Temporal lobe (tissue), 2 donors: ENCODE results near the genes PAPOLG and REL.

- RAMPAGE, long total RNA: no peak
Observed at GRCh38 chr2:55425256-55426022, 5.8 kb upstream of the CCDC88A start.

DNA sequence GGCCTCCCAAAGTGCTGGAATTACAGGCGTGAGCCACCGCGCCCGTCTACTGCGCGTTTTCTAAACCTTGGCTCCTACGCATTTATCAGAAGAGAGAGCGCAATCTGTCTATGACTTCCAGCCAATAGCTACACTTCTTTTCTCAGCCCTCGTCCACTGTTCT lies 278 bp upstream of the CFAP36 start:
- RAMPAGE, long total RNA: no peak

DNA sequence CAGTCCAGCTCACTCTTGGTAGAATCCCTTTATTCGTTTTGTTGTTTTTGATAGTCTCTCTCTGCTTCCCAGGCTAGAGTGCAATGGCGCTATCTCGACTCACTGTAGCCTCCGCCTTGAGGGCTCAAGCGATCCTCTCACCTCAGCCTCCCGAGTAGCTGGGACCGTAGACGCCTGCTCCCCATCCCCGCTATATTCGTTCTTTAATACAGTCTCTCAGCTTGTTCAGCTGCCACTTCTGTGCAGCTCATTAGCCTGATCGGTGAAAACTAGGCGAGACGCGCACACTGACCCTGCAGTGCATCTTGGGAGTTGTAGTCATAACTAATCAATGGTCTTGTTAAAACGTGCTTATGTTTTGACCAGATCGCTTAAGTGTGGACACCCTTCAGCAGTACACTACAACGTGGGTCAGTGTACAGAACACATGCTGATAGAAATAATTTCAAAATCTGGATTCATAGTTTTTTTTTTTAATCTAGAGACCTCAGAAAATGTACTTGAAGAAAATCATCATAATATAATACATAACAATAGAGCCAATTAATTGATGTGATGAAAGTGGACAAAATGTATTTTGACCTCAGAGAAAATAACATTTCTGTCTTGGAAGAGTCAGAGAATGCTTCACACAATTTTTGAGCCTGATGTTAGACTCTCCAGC lies 1.3 kb upstream of the PPP4R3B start:
- RAMPAGE, long total RNA: no peak

DNA sequence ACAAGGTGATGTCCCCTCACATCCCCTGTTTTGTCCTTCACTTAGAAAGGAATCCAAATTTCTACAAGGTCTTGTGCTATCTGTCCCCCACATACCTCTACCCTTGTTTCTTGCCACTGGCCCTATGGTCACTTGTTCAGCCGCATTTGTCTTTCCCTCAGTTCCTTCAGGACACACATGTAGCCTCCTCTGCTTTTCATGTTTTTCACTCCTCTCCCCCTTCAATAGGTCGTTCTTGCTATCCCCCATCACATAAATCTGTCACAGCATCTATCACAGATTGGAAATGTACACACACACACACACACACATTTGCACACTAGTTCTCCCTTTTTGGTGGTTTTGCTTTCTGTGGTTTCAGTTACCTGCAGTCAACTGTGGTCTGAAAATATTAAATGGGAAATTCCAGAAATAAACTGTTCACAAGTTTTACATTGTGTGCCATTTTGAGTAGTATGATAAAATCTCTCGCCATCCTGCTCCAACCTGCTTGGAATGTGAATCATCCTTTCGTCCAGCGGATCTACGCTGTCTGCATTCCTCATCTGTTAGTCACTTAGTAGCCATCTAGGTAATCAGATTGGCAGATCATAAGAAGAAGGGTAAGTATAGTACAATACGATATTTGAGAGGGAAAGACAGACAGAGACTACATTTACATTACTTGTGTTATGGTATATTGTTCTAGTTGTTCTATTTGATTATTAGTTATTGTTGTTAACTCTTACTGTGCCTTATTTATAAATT lies 85.9 kb upstream of the PNPT1 start:
- RAMPAGE, long total RNA: no peak

GRCh38 chr2:56133799-56134014 lies 50.1 kb upstream of the CCDC85A start:
- RAMPAGE, long total RNA: no peak

GRCh38 chr2:56185190-56185618 lies 1.4 kb downstream of the CCDC85A start:
- RAMPAGE, long total RNA: no peak

DNA sequence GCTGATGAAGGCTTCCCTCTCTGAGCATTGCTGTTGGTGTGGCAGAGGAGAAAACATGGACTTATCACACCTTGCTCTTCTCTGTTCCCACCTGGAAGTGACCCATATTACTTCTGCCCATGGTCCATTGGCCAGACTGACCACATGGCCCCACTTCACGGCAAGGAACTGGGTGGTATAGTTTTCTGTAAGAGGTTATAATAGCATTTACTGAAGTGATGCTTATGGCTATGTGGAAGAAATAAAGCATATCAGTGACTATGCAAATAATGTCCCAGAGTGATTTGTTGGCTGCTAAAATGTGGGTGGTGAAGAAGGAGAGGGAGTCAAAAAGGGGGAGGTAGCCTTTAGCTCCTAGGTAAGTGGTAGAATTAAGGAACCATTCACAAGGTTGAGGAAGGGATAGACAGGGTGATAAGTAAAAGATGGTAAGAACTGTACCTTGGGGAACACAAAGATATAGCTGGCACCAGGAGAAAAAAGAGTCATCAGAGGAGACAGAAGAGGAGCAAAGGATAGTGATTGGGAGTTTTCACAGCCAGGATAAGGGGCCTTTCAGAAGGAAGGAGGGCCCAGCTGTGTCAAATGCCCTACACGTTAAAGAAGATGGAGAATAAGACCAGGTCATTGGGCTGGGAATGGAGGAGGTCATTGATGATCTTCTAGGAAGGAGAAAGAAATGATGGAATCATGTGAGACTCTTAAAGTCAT lies 71.4 kb downstream of the CCDC85A start:
- RAMPAGE, long total RNA: no peak

DNA sequence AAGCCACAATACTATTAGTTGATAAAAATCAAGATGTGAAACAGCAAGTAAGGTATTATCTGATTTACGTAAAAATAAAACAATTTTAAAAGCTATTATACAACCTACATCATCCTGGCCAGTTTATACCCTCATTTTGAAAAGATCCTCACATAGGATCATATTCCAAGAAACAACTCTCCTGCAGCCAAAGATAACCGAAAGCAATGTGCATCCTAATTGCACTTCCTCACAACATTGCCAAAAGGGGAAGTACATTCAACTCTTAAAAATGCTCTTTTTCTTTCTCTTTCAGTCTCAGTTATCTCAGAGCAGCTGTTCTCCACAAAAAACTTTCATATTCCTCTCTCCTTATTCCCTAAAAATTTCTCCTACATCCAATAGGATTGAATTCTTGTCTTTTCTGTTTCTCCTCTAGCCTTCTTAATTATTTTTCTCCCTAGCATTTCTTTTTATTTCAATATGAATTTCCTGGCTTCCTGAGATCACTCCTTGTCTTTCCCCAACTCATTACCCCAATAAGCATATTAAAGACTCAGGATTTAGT lies 7.5 kb upstream of the VRK2 start:
- RAMPAGE, long total RNA: no peak

DNA sequence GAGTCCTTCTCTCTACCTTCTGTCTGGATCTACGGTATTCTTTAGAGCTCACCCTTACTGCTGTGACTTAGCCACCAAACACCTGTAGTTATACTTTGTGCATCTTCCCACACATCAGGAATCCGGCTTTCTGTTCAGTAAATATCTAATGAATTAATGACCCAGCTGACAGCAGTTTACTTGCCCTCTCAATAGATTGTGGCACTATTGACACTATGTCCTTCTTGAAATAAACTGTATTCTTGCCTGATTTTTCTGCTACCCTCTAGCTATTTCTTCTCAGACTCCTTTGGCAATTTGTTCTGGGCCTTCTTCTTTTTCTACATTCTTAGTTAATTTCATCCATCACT lies 124.0 kb upstream of the FANCL start:
- RAMPAGE, long total RNA: no peak

- RAMPAGE, long total RNA: no peak
Observed at GRCh38 chr2:58428983-58429630, 188.0 kb upstream of the FANCL start.

- RAMPAGE, long total RNA: no peak
Observed at GRCh38 chr2:58460711-58461185, 219.6 kb upstream of the FANCL start.

- RAMPAGE, long total RNA: no peak
Observed at GRCh38 chr2:60053670-60053989, 499.8 kb downstream of the BCL11A start.

GRCh38 chr2:60317813-60318446 lies 235.5 kb downstream of the BCL11A start:
- RAMPAGE, long total RNA: no peak

GRCh38 chr2:60352323-60353267 lies 200.9 kb downstream of the BCL11A start:
- RAMPAGE, long total RNA: no peak

DNA sequence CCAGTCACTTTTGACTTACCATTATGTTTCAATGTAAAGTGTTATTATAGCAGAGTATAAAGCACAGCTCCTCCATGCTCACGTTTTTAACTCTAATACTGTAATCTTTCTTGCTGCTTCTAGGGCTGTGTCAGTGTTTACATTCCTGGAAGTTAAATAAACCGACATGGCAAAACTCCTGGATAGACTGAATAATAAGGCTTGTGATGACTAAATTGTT lies 20.5 kb downstream of the BCL11A start:
- RAMPAGE, long total RNA: no peak

DNA sequence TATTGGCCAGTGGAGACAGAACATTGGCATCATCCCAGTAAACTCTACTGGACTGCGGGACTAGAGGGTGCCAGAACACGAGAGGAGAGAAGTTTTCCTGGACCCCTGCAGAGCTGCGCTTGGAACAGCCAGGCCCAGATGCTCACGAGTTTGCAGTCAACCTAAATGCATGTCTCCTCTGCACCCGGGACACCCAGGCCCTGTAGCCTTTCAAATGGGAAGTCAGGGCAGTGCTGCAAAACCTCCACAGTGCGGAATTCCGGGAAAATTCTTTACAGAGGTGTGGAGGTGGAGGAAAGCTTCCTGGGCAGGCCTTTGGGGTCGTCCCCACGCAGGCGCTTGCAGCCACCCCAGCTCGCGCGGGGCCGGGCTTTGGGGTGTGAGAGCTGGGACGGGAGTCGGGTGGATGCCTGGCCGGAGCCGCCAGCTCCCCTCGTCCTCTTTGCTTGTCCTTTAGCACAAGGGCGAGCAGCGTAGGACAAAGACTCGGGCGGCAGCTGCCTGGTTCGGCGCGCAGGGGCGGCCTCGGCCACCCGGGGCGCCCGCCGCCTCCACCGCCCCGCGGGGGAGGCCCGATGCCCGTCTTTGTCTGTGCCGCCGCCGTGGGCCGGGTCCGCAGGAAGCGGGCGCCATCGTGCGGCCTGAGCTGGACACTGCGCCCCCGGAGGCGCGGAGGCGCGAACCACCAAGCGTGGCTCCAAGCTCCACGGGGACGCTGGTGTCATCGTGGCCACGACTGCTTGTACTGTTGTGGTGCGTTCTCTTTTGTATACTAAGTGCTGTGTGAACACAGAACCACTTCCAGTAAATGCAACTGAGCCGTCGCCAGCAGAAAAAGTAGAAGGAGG lies 28.1 kb upstream of the BCL11A start:
- RAMPAGE, long total RNA: no peak

DNA sequence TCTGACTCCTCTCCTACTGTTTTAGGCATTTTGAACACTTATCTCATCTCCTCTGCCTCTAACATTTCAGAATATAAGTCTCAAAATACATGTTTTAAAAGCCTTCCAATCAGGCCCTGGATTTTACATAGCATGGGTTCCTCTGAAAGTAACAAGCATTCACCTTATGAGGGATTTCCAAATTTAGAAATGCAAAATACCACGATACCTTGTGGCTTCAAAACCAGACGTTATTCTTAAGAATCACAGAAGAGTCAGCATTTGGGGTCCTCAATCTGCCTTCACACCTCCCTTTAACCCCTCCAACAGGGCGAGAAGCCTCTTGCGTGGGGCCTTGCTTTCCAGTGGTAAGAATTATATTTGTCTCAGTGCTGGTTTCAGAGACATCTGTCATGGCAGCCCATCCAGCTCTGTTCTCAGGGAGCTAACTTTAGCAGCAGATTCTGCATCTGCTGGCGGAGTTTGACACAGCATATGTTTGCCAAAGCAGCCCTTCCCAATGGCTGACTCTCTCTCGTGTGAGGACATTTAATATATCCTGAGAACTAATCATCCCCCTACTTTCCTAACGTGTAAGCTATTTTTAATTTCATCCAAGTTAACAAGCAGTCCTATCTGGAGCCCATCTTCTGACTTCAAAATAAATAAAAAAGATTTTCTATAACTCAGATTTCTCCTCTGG lies 91.4 kb upstream of the BCL11A start:
- RAMPAGE, long total RNA: no peak

DNA sequence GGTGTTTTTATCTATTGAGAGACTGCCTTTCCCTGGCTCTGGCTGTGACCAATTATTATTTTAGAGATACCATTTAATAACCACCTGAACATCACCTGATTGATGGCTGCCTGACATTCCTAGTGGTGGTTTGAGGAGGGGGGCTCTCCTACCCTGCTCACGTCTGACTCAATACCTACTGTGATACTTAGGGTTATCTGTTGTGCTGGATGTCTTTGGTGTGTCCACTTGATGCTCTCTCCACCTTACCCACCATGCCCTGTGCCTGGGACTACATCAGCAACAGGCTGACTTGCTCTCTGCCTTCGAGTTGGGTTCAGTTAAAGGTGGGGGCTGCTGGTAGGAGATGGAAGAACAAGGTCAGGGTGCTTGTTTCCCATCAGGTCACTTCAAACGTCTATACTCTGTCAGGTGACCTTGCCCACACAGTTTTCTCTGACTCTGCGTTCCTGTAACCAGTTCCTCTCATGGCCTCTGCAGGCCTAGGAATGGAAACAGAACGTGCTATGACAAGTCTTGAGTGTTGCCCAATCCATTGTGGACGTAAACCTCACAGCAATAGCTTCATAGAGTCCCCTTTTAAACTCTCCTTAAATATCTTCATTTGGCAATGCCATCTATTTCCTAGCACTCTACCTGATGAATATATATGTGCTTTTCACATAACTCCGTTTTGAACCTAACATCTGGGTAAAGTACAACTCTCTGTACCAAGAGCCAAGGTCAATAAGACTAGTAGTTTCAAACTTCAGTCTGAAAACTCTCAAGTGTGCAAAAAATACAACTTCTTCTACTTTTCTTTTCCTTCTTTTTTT lies 38.4 kb upstream of the PAPOLG start:
- RAMPAGE, long total RNA: no peak

GRCh38 chr2:60755948-60757267 lies at the start of gene PAPOLG:
PAPOLG (plus strand) TSS chr2:60756268.
- RAMPAGE, long total RNA: start-site peak on the plus strand at chr2:60756232-60756323, 287 and 64 reads in 2 replicates

GRCh38 chr2:60880971-60881885 lies at the start of gene REL:
REL (plus strand) TSS chr2:60881574.
- RAMPAGE, long total RNA: no peak